ENCODE measurements around the genes LARGE1 and HMOX1.

DNA sequence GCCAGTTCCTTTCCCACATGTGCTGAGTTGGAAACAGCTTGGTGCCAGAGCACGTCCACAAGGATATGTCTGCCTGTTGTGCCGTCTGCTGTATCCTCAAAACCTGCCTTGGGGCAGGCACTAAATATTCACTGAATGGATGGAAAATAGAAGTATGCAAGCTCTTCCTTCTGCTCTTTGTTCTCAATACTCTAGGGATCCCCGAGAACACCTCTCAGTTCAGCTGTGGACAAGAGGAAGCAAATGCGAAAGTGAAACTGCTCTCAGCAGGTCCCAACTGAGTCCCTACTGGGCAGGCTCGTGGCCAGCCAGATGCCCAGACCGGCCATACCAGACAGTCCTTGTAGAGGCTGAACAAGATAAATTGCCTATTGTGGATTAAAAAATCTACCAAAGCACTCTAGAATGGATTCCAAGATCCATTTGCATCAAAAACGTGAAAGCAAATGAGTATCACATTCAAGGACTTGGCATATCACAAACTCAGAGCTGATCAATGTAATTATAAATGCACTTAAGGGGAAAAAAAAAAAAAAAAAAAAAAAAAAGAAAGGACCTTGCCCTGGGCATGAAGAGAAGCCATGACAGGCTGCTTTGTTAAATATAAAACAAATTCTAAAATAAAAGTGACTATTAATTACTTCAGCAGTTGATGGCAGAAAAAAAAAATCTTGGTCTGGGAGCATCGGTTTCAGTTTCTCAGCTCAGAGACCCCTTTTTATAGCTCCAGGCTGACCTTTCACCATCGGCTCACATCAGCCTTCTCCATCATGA, 66.4 kb downstream of the LARGE1 start:
- RRBS, 2 experiments, result no CpG with 5 or more reads among the region's 9 CpGs

DNA sequence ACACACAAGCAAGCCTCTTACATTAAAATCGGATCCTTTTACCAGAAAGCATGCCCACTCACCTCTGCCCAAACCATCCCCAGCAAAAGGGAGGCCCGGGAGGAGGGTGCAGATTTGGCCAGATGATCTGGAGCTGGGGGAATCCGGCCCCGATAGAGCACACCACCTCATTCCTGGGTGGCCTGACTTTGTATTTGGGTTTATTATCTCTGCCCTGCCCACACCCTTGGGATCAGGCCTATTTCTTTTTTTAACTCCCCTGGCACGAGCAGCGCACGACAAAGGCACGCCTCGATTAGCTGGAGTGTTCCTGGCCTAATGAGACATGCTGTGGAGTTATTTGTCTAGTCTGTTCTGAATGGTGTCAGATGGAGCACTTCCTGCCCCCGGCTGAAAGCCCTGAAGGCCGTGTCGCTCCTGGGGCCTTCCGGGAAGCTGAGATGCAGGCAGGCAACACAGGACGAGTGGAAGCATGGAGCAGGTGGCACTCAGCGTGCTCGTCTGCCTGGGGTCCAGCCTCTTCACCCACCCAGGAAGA, 47.2 kb downstream of the LARGE1 start:
- RRBS, 2 experiments, result 78 to 83% methylated on average over 5 to 6 of the region's 16 CpGs

DNA sequence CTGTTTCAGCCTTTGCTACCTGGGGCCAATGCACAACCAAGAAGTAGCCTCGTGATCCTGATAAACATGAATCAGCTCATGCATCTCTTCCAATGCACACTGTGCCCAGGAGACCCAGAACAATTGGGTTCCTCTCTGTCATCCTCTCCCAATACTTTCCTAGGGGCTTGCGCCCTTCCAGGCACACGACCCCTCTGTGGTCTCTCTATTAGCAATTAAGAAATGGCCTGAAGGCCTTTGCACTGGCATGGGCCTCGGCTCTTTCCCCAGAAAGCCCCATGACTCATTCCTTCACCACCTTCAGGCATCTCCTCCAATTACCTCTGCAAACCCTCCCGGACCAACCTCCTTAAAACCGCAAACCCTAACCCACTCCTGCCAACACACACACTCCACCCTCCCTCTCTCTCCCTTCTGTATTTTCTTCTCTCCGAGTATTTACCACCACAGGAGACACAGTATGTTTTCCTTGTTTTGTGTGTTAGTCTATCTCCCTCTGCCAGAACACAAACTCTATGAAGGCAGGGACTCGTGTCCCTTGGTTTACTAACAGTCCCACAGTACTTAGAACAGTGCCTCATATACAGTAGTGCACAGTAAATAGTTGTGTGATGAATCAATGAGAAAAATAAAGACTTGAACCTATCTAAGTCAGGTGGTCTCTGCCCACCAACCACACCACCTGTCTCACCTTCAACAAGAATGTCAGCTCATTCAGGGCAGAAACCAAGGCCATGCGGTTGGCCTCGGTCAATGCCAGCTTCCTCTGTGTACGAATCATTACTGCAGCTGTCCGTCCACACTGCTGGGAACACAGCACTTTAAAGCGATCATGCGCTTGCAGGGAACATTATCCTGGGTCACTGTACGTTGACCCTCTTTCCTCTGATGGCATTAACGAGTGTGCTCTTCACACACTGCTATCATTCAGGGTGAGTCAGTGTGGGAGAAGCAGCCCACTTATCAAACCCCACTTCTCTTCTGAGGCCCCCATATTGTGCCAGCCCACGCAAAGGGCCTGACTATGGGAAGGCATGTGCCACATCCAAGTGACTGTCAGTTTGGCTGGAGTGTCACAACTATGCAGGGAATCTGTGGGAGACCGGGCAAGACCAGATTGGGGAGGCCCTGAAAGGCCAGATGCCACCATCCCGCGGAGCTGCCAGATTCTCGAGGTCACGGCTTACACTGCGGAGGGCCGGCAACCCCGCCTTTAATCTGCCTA, 36.4 kb downstream of the LARGE1 start:
- RRBS, 2 experiments, result 100% methylated on average over 5 of the region's 25 CpGs; no CpG with 5 or more reads in 1 of the 2 experiments

DNA sequence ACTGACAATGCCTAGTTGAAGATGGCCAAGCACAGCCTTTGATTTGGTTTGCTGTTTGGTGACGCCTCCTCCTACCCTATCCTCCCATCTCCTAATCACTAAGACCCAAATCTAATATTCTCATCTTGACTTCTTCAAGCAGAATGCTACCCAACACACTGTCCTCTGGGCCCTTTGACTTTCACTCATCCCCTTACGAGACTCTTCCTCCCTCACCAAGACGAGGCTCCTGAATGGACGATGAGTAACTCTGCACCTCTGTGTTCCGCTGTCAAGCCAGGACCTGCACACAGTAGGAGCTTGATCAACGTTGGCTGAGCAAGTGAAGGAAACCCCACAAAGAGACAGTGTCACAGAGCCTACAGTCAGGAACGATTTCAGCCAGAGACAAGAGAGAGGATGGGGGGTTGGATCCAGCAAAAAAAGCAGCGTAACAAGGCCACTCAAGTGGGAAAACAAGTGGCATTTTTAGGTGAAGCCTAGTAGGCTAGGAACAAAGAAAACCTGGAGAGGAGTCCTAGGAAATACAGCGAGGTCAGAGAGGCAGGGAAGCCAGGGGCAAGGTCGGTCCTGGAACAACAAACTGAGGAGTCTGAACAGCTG, 9.8 kb downstream of the LARGE1 start:
- RRBS, 2 experiments, result no CpG with 5 or more reads among the region's 10 CpGs

- RRBS, 2 experiments, result 8 to 15% methylated on average over 106 of the region's 157 CpGs
Measured at GRCh38 chr22:33919902-33920959, at the start of gene LARGE1. LARGE1 (minus strand) TSS chr22:33920476.

DNA sequence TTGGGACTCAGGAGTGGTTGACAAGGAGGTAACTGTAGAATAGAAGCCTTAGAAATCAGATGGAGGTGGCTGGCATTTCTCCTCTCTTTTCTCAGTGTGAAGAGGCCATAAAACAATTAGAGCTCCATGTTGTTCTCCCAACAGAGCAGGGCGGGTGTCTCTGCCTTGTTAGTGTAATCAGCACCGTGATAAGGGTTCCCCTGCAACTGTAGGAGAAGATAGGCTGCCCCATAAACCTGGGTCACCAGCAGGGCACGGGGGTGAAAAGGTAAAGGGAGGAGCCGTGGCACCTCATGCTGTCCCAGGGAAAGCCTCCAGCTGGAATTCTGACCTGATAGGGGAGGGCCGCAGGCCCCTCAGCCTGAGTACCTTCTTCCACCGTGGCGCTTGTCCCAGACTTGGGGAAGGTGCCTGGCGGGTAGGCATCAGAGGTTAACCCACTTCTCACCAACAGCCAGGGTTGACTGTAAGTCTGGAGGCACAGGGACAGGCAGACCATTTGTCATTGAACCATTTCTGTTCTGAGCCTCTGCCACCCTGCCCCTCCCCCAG, 68.7 kb downstream of the ISX start:
- RRBS, 2 experiments, result no CpG with 5 or more reads among the region's 8 CpGs

DNA sequence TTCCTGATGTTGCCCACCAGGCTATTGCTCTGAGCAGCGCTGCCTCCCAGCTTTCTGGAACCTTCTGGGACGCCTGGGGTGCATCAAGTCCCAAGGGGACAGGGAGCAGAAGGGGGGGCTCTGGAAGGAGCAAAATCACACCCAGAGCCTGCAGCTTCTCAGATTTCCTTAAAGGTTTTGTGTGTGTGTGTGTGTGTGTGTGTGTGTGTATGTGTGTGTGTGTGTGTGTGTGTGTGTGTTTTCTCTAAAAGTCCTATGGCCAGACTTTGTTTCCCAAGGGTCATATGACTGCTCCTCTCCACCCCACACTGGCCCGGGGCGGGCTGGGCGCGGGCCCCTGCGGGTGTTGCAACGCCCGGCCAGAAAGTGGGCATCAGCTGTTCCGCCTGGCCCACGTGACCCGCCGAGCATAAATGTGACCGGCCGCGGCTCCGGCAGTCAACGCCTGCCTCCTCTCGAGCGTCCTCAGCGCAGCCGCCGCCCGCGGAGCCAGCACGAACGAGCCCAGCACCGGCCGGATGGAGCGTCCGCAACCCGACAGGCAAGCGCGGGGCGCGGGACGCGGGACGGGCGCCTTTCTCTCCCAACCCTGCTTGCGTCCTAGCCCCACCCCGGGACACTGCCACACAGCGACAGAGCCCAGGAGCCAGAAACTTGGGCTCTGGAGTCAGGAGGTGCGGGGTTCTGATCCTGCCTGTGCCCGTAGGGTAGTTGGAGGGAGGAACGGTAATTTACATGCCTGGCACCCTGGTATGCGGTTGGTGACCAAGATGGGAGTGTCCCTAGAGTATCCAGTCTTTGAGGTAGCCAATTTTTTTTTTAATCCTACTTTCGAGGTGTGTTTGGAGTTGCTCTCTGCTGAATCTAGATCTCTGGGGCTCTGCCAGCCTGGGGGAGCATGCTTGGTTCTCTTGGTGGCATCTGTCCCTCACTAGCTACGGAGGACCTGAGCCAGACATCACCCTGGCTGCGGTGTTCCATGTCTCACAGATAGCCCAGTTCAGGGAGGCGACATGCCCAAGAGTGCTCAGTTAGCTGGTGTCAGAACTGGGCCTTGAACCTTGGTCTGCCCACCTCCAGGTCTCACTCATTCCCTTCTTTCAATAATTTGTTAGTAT, at the start of gene HMOX1:
HMOX1 (plus strand) TSS at position 441 of the 1,118 bp plus-strand sequence.
- RRBS, 2 experiments, result under 1 to 1% methylated on average over 24 to 30 of the region's 51 CpGs

DNA sequence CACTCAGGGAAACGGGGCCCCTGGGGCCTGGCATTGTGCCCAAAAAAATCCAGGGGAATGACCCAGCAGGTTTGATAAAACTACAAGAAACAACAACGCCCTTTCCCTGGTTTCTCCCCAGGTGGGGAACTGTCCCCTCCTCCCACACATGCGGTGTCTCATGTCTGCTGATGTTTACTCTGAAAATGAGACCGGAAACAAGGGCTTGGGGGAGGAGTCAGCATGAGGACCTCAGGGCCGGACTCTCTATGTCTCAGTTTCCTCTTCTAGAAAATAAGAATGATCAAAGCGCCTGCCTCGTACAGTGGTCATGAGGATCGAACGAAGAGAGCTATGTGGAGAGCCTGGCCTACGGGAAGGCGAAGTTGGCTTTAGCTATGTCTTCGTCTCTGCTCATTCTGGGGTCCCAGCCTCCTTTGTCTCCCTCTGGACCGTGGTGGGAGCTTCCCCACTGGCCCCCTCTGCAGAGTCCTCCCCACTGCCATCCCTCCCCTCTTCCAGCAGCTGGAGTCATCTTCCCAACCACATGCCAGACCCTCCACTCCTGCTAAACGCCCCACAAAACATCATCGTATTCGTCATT, 48.1 kb downstream of the MCM5 start:
- RRBS, 2 experiments, result no CpG with 5 or more reads among the region's 16 CpGs

DNA sequence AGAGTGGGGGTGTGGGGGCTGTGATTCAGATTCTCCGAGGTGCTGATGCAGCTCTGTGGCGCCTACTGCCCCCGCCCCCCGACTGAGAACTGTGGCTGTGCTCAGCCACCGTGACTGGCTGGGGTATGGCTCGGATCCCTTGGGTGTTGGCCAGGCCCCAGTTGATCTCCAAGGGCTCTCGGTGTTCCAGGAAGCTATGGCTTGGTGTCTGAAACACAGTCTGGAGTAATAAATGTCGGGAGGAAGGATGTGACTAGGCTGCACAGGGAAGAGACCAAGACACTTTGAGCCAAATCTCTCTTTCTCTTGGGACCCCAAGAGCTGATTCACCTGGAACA, 60.5 kb upstream of the RASD2 start:
- RRBS, 2 experiments, result no CpG with 5 or more reads among the region's 8 CpGs

- RRBS, 2 experiments, result no CpG with 5 or more reads among the region's 7 CpGs
Measured at GRCh38 chr22:35486230-35486649, 54.4 kb upstream of the RASD2 start.

DNA sequence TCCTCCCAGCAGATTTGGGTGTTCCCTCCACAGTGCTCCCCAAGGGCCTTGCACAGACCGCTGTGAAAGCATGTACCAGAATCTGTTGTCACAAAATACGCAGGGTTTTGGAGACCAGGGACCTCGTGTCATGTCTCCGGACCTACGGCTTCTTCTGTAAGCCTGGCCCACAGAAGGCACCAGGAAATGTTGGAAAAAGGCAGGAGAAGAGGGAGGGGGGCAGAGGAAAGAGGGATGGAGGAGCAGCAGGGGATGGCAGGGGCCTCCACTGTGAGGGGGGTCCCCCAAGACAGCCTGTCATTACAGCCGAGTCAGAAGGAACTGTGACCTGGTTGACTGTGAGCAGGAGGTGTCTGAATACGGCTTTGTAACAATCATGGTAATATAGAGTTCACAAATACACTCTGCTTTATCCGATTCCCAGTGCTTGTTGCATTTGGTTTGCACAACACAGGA, 13.6 kb upstream of the RASD2 start:
- RRBS, 2 experiments, result no CpG with 5 or more reads among the region's 8 CpGs

- RRBS, 2 experiments, result no CpG with 5 or more reads among the region's 13 CpGs
Measured at GRCh38 chr22:35590623-35591346, 26.3 kb downstream of the MB start.

DNA sequence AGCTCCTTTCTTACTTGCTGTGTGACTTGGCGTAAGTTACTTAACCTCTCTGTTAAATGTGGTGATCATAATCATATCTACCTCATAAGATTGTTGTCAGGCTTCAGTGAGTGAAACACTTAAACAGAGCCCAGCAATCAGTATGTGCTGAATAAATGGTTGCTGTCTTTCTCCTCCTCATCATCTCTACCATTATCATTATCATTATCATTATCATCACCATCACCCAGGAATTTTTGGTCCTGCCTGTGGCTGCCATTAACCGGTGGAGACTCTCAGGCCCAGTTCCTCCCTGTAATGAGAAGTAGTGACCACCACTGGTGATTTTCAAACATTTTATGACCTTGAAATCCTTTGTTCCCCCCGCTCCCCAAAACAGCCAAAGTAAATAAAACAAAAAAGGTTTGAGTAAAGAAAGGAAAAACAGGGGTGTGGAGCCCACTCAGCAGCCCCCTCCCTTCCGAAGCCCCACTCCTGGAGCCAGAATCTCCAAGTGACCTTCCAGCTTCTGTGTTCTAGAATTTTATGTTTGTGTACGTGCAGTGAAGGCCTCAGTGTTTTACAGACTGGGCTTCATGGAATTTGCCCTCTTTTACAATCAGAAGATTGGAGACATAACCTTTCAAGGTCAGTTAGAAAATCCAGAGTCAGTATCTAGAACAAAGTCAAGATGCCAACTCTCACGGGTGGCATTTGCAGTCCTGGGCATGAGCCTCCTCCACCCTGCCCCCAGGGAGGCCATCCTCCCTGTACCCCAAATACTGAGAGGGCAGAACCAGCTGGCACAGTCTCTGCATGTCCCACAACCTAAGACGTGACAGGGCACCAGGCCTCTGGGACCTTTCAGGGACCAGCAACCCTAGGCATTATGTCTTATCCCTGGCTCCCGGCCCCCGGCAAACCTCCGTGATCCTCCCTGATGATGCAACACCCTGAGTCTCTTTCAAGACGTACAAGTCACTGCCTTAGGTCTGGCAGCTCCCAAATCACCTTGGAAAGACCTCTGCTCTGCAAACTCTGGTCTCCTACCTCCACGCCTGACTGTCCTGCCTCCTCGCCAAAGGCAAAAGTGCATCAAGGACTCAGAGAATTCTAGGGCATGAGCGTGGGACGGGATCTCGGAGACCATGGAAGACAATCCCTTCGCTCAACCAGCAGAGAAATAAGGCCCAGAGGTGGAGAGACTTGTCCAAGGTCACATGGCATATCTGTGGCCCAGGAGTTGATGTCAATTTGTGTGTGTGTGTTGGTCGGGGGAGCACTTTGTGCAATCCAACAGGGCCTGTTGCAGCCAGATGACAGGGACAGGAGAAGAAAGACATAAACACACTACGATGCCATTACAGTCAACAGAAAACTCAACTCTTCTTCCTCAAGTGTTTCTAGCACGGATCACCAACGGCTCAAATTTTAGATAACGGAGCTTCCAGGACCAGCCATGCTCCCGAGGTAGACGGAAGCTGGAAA, 2.1 kb downstream of the MB start:
- RRBS, 2 experiments, result no CpG with 5 or more reads among the region's 24 CpGs

GRCh38 chr22:35629635-35630302, 12.6 kb upstream of the MB start:
- RRBS, 2 experiments, result no CpG with 5 or more reads among the region's 7 CpGs

GRCh38 chr22:35642291-35642823, 5.9 kb upstream of the APOL6 start:
- RRBS, 2 experiments, result no CpG with 5 or more reads among the region's 2 CpGs

DNA sequence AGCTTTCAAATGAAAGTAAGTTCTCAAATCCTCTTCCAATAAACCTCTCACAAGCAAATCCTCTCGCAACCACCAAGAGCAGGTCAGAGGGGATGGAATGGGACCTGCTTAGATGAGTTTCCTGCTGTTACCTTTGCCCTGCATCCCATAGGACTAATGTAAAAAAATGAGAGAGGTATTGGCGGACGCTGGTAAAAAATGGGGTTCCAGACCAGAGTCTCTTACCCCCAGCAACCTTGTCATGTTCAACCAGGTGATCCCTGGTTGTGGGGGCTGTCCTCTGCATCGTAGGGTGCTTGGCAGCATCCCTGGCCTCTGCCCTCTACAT, 1.3 kb downstream of the APOL6 start:
- RRBS, 2 experiments, result no CpG with 5 or more reads among the region's 4 CpGs

DNA sequence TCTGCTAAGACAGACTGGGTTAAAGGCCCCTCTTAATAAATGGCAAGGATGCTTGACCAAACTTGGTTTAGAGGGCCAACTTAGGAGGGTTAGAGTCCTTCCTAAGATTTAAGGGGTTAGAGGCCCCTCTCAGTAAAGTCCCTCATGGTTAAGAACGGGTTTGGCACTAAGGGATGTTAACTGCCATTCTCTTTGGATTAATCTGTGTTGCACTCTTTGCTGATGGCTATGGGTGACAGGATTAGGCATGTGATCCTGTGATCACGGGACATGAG, 21.2 kb downstream of the APOL6 start:
- RRBS, 2 experiments, result no CpG with 5 or more reads among the region's 2 CpGs

DNA sequence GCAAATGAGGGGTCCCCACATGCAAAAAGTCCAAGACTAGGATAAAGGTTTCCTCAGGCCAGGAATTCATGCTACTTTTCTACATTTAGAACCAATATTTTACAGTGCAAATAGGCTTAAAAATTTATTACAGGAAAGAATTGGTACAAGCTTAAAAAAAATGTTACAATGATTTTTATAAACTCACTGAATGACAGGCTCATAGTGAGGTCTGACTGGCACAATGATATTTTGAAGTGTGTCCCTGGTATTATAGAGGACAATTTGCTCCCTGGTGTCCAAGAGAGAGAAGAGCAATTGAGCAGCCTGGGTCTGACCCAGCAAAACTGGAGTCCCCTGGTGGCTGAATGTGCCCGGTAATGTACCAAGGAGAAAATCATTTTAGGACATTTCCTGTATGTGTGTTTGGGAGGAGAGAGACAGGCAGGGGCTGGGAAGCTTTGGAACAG, 125.2 kb downstream of the APOL5 start:
- RRBS, 2 experiments, result no CpG with 5 or more reads among the region's 1 CpG

- RRBS, 2 experiments, result no CpG with 5 or more reads among the region's 7 CpGs
Measured at GRCh38 chr22:35896094-35896957, 132.3 kb downstream of the RBFOX2 start.